B cell (primary cell): Measurements from ENCODE around the genes RAB11FIP4 and COPRS.

DNA sequence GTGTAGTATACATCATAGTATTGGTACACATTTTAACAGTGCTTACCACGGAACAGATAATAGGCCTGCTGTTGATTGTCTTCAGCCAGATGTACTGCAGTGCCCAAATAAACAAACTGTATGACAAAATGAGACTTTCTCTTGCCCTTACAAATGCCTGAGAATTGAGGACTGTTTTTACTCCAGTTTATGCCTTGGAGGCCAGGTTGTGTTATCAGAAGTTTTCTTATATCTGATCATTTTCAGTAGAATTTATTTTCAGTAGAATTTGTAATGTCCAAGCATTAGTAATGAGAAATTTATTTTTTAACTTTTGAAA, 552 bp downstream of the EVI2A start:
- PRO-cap, result no peak
- CAGE, long polyA plus RNA, result no peak

DNA sequence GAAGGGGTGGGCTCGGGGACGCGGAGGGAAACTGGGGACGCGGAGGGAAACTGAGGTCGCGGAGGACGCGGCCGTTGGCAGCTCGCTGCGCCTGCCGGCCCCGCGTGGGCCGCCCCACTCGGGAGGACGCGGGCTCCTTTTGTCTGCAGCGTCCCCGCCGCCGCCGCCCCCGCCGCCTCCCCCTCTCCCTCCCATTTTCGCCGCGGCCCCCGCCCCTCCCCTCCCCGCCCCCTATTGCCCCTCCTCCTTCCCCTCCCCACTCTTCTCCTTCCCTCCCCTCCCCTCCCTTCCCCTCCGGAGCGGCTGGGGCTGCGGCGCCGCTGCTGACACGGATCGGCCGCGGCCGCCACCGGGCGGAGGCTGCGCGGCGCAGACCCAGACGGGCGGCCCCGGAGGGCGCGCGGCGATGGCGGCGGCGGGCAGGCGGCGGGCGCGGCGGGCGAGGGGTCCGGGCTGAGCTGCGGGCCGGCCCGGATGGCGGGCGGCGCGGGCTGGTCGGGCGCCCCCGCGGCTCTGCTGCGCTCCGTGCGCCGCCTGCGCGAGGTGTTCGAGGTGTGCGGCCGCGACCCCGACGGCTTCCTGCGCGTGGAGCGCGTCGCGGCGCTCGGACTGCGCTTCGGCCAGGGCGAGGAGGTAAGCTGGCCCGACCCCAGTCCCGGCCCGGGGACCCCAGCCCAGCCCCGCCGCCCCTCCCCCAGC, at the start of gene RAB11FIP4:
Gene RAB11FIP4 (plus strand): TSS at position 297 of the 699 bp plus-strand sequence.
- PRO-cap, result no peak
- CAGE, long polyA plus RNA, result no peak

DNA sequence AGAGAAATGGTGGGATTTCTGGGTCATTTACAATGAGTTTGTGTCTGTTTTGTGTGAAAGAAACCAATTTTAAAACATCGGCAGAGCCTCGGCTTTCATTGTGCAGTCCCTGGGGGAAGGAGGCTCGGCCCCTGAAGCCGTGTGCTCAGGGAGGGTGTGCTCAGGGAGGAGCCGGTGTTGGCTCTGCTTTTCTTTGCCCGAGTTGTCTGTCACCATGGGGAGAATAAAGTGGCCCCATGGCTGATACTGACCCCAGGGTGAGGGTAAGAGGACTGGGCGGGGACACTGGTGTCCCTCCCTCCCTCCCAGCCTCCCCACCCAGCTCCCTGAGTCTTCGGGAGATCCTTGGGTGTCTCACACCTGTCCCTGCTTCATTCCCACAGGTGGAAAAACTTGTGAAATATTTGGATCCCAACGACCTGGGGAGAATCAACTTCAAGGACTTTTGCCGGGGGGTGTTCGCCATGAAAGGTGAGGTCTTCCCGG, 40.0 kb downstream of the RAB11FIP4 start:
- PRO-cap, result no peak
- CAGE, long polyA plus RNA, result no peak

DNA sequence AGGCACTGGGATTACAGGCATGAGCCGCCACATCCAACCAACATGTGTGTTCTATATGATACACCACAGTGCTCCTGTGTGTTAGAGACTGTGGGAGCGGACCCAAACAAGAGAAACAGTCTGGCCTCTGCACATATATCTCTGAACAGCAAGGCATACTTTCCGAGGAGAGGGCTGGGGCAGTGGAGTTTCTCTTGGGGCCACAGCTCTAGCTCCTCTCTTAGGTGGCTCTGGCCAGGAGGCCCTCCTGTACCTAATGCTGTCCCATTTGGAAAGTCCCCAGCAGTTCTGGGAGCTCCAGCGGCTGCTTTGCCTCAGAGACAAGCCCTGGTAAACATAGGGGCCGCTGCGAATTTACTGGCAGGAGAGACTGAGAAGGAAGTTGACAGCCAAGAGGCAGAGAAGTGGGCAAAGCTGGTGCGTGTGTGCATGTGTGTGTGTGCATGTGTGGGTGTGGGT, 95.1 kb downstream of the RAB11FIP4 start:
- PRO-cap, result no peak
- CAGE, long polyA plus RNA, result no peak

GRCh38 chr17:31510977-31511645, 119.6 kb downstream of the RAB11FIP4 start:
- PRO-cap, result no peak
- CAGE, long polyA plus RNA, result no peak

GRCh38 chr17:31550348-31550825, 158.9 kb downstream of the RAB11FIP4 start:
- PRO-cap, result no peak
- CAGE, long polyA plus RNA, result no peak

DNA sequence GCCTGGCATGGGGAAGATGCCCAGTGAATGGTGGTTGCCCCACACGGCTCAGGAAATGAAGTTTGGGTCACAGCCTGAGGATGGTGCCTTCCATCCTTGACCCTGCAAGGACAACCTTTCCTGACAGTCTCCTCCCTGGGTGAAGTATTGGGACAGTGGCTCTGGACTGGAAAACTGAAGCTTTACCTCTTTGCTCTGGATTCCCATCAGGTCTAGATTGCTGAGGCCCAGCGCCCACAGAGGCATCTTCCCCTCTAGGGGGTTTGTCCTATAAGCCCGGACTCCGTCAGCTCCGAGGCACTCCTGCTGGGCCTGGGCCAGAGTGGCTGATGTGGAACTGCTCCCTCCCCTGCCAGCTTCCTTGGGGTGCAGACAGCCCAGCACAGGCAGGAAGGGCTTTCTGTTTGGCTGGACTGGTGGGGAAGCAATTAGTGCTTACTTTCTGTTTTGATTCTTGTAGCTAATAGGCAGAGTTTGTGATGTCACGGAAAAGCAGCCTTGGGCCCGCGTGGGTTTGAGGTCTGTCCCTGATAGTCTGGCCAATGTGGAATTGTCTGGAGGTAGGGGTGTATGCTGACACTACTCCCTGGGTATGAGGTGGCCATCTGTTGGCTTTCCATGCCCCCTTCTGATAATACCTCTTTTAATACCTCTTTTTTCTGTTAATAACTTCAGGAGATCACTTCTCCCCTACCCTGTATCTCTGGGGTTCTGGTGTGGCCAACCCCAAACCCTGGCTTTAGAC, 190.6 kb downstream of the RAB11FIP4 start:
- PRO-cap, result bidirectional peak, plus-strand start at position 542 of the sequence, minus-strand start at position 430 of the sequence
- CAGE, long polyA plus RNA, result no peak

DNA sequence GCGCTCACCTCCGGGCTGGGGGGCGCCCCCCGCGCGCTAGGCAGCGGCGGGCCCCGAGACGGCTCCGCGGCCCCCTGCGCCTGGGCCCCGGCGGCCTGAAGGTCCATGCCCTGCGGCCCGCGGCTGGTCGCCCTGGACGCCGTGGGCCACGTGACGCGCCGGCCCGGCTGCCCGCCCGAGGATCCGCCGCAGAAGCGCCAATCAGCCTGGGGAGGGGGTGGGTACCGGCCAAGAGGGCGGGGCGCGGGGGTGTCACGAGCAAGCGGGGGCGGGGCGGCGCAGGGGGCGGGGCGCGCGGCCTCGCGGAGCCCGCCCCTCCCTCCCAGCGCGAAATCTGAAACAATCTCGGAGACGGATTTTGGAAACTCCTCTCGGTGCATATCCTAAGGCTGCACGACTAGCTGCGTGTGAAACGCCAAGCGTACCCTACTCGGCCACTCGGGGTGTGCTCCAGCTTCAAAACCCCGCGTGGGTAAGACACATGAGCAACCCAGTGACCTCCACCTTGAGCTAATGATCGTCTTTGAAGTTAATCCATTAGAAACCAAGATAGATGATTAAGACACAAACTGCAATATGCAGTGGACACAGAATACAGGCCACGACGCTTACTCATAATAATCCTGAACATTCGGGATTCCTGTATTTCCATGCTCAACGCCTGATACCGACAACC, at the start of gene COPRS:
Gene COPRS (minus strand): TSS at position 152 of the 676 bp plus-strand sequence.
- PRO-cap, result unidirectional peak, minus-strand start at position 152 of the sequence; unidirectional peak, minus-strand start at position 196 of the sequence
- CAGE, long polyA plus RNA, result no peak

GRCh38 chr17:31998500-31999082, 8.6 kb upstream of the LRRC37B start:
- PRO-cap, result no peak
- CAGE, long polyA plus RNA, result no peak

GRCh38 chr17:32403537-32403795, 40.8 kb upstream of the PSMD11 start:
- PRO-cap, result no peak
- CAGE, long polyA plus RNA, result no peak

GRCh38 chr17:32444876-32445467, 662 bp downstream of the PSMD11 start:
- PRO-cap, result no peak
- CAGE, long polyA plus RNA, result no peak

DNA sequence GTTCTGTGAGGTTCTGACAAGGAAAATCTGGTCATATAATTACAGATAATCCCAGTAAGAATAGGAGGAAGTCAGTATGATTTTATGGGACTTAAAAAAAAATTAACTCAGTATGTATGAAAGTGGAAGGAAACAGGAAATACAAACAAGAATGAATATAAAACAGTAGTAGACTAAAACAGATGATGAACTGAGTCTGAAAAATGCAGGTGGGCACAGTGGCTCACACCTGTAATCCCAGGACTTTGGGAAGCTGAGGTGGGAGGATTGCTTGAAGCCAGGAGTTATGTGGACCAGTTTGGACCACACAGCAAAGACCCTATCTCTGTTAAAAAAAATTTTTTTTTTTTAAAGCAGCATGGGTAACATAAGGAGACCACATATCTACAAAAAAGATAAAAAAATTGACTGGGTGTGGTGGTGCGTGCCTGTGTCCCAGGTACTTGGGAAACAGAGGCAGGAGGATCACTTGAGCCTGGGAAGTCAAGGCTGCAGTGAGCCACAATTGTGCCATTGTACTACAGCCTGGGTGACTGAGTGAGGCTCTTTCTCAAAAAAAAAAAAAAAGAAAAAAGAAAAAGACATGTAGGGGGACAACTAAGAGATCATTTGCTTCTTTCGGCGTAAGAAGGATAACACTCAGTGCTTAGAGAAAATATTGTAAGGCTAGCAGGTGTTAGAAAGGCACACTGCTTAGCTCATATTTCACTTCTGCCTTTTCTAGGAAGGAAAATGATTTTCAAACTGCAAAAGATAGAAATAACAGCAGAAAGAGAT, 6.4 kb downstream of the PSMD11 start:
- PRO-cap, result no peak
- CAGE, long polyA plus RNA, result no peak

GRCh38 chr17:32494213-32495194, 7.7 kb downstream of the CDK5R1 start:
- PRO-cap, result no peak
- CAGE, long polyA plus RNA, result no peak

- PRO-cap, result no peak
- CAGE, long polyA plus RNA, result no peak
Observed at GRCh38 chr17:32604496-32605479, 118.0 kb downstream of the CDK5R1 start.

DNA sequence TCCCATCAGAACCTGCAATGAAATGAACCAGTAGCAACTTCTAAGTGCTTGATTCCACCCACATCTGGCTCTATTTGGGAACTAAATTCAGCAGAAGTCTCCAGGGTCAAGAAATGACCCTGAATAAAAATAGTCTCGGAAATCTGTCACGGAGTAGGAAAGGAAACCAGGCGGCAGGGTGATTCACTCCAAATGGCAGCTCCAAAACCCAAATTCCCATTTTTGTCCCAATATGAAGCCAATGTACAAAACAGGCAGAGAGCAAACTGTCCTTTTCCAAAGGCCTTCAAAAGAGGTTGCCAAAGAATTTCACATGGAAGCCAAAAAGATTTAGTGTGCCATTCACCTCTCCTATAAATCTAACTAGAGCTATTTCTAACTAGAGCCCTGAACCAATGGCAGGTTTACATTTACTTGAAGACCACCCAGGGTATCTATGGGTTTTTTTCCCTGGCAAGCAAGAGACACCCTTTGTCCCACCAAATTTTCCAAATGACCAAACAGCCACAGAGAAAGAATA, 6.9 kb downstream of the MYO1D start:
- PRO-cap, result no peak
- CAGE, long polyA plus RNA, result no peak

- PRO-cap, result no peak
- CAGE, long polyA plus RNA, result no peak
Observed at GRCh38 chr17:32928936-32929727, 1.2 kb downstream of the TMEM98 start.

GRCh38 chr17:32943698-32944324, 15.9 kb downstream of the TMEM98 start:
- PRO-cap, result no peak
- CAGE, long polyA plus RNA, result no peak

DNA sequence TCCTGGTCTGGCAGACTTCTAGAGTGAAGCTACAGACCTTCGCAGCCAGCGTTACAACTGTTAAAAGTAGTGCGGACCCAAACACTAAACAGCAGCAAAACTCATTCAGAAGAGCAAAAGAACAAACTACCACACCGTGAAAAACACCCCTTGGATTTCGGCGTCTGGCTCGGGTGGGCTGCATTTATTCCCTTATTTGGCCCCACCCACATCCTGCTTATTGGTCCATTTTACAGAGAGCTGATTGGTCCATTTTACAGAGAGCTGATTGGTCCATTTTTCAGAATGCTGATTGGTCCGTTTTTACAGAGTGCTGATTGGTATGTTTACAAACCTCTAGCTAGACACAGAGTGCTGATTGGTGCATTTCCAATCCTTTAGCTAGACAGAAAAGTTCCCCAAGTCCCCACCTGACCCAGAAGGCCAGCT, 286.6 kb upstream of the ASIC2 start:
- PRO-cap, result no peak
- CAGE, long polyA plus RNA, result no peak

DNA sequence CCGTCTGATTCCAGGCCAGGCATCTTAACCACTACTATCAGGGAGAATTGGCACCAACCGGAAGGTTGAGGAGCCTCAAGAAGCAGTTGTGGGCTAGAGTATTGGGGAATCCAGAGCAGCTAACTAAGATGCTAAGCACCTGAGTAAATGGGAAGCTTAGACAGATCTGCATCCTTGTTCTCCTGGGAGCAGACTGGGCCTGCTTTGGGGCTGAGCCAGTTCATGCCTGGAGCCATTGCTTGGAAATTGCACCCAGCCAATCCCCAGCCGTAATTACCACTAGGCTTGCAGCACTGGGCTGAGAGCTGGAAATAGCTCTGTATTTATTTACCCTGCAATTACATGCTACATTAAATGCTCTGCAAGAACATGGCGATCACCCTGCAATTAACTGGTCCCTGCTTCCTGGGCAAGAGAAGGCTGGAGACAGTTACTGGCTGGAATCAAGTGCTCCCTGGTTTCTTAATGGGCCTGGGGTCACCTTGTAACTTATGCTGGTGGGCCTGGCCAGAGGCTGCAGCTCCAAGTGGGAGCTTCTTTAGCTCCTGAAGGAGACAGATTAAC, 273.1 kb upstream of the CCL2 start:
- PRO-cap, result no peak
- CAGE, long polyA plus RNA, result no peak

- PRO-cap, result no peak
- CAGE, long polyA plus RNA, result no peak
Observed at GRCh38 chr17:34156439-34157437, 98.3 kb upstream of the CCL2 start.